PC-3 (cell line): ENCODE results near the genes CELF5 and NFIC.

GRCh38 chr19:2970156-2970458 lies 7.3 kb upstream of the TLE6 start:
- RAMPAGE, long total RNA: no peak

- RAMPAGE, long total RNA: no peak
These were observed 4.9 kb downstream of the TLE5 start for GRCh38 chr19:3057221-3057871.

DNA sequence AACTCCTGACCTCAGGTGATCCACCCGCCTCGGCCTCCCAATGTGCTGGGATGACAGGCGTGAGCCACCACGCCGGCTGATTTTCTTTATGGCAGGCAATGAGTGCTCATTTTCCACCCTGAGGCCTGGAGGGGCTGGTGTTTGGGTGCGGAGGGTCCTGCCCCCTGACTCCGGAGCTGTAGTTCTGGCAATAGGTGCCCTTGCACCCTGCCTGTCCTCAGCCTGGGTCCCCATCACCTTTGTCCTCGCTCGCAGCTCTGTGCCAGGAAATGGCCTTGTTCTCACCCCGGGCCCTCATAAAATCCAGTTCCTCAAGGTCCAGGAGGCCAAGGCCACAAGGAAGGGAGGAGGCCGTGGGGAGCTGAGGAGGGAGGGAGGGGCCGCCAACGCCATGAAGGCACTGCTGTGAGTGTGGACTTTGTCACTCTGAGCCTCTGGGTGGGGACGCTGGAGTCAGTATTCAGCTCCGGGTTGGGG lies 9.3 kb upstream of the GNA11 start:
- RAMPAGE, long total RNA: no peak

GRCh38 chr19:3096464-3096834 lies 2.3 kb downstream of the GNA11 start:
- RAMPAGE, long total RNA: no peak

- RAMPAGE, long total RNA: no peak
These were observed 801 bp downstream of the NCLN start for GRCh38 chr19:3186251-3187210.

DNA sequence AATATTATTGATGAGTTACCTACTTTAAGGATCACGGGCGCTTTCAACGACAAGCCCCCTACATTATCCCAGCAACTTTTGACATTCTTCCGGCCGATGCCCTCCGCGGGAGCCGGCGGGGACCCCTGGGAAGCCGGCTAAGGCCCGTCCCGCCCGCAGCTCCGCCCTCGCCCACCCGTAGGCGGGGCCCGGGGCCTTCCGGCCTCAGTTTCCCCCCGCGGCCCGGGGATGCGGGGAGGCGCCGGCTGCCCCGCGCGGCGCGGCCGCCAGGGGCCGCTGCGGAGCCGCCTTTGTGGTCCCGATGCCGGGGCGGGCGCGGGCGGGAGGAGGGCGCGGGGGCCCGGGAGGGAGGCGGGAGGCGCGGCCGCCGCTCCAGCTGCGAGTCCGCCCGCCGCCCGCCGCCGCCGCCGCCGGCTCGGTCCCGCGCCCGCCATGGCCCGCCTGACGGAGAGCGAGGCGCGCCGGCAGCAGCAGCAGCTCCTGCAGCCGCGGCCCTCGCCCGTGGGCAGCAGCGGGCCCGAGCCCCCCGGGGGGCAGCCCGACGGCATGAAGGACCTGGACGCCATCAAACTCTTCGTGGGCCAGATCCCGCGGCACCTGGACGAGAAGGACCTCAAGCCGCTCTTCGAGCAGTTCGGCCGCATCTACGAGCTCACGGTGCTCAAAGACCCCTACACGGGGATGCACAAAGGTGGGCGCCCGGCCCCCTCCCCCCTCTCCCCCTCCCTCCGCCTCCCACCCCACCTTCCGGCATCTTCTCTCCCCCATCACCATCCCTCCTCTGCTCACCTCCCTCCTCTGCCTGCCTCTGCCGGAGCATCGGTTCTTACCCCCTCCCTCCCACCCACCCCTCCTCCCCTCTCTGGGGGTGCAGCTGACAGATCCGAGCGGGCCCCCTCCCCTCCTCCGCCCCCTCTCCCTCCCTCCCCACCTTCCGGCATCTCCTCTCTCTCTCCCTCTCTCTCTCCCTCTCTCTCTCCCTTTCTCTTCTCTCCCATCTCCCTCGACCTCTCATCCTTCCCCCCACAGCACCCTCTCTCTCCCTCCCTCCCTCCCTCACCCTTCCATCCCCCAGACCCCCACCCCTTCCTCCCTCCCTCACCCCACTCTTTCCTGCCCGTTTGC lies at the start of gene CELF5:
Gene CELF5 (plus strand): TSS at position 354 of the 1,125 bp plus-strand sequence.
- RAMPAGE, long total RNA: no peak

- RAMPAGE, long total RNA: no peak
These were observed 51.3 kb downstream of the CELF5 start for GRCh38 chr19:3275380-3276487.

DNA sequence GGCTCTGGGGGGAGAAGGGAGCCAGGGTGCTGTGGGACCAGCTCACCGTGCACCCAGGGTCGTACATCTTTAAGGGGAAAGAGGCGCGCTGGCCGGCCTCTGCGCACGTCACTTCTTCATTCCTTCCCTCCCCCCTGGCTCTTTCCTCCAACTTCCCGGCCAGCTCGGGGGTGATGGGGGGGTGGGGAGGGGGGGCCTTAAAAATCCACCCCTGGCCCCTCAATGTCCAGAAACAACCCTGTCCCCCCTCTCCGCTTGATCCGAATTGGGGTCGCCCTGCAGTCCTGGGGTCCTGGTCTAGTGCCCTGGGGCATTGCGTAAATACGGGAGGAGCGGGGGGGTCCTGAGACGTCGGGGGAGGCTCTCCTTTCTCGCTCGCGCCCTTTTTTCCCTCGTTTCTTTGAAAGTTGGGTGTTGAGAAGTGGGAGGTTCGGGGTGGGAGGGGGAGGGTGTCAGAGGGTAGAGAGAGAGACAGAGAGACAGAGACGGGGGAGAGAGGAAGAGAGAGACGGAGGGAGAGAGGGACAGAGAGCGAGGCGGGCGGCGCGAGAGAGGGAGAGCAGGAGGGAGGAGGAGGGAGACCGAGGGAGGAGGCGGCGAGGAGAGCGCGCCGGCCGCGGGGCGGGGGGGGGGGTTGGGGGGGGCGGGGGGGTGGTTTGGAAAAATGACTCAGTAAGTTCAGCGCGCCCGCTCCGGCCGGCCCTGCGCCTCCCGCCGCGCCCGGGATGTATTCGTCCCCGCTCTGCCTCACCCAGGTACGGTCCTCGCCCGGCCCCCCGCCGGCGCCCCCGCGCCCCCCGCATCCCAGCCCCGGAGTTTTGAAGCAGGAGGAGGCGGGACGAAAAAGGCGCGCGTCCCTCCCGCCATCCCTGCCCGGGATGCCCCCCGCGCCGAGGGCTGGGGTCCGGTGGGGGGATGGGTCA lies at the start of gene NFIC:
Gene NFIC (plus strand): TSS at position 672 of the 923 bp plus-strand sequence.
- RAMPAGE, long total RNA: no peak

- RAMPAGE, long total RNA: no peak
These were observed 43.0 kb downstream of the NFIC start for GRCh38 chr19:3409056-3410108.

- RAMPAGE, long total RNA: no peak
These were observed 48.6 kb downstream of the SMIM24 start for GRCh38 chr19:3431588-3432230.

DNA sequence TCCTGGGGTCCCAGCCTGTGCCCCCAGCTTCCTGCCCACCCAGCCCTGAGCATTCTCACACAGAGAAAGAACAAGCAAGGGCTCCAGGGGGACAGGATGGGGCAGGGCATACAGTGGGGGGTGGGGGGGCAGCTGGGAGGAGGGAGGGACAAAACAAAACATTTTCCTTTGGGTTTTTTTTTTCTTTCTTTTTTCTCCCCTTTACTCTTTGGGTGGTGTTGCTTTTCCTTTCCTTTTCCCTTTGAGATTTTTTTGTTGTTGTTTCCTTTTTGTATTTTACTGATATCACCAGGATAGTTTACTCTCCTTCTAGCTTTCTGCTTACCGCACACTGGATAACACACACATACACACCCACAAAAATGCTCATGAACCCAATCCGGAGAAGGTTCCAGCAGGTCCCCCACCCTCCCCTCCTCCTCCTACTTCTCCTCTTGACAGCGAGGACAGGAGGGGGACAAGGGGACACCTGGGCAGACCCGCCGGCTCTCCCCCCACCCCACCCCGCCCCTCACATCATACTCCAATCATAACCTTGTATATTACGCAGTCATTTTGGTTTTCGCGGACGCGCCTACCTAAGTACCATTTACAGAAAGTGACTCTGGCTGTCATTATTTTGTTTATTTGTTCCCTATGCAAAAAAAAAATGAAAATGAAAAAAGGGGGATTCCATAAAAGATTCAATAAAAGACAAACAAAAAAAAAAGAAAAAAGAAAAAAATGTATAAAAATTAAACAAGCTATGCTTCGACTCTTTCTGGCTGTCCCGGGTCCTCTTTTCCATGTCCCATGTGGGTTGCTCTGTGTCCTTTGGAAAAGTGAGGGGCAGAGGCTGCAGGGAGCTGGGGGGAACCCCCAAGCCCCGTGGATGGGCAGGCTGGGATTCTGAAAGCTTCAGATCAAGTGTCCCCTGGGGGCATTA lies 11.6 kb downstream of the SMIM24 start:
- RAMPAGE, long total RNA: no peak

GRCh38 chr19:3491065-3491642 lies 7.9 kb upstream of the SMIM44 start:
- RAMPAGE, long total RNA: no peak

- RAMPAGE, long total RNA: no peak
These were observed 3.7 kb upstream of the TEKTIP1 start for GRCh38 chr19:3534800-3536096.

- RAMPAGE, long total RNA: no peak
These were observed 748 bp downstream of the GIPC3 start for GRCh38 chr19:3585844-3586607.

- RAMPAGE, long total RNA: no peak
These were observed 3.0 kb upstream of the TBXA2R start for GRCh38 chr19:3609492-3610353.

DNA sequence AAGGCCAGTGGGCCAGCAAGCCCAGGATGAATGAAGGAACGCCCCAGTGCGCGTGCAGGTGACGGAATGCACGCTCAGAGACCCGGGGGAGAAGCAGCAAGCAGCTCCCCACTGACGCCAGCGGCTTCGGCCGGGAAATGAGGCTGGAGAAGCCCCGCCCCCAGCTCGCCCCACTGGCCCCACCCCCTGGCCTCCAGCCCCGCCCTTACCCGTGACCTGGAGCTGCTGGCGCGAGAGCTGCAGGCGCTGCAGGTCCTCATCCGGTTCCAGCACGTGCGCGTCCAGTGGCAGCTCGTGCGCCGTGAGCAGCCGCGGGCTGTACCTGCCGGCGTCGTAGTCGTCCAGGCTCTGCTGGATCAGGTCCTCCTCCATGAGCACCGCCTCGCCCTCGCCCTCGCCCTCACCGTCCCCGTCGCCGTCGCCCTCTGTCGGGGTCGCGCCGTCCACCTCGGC lies 6.2 kb upstream of the TBXA2R start:
- RAMPAGE, long total RNA: no peak

DNA sequence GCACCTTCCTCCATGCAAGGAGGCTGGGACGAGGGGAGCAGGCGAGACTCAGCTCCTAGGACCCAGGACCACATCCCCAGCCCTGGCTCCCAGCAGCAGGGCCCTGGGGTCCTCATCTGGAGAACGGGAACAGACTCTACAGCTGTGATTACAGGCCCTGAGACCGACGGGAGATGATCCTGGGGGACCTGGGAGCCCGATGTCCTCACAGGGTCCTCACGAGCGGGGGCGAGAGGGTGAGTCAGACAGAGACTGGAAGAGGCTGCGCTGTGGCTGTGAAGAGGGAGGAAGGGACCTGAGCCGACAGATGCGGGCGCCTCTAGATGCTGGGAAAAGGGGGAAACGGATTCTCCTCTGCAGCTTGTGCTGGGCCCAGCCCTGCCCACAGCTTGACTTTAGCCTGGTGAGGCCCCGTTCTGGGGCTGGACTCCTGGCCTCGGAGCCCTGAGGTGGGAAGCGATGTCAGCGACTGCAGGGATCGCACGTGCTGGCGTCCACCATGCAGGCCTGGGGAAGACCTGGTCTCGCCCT lies 32.0 kb downstream of the PIP5K1C start:
- RAMPAGE, long total RNA: no peak

DNA sequence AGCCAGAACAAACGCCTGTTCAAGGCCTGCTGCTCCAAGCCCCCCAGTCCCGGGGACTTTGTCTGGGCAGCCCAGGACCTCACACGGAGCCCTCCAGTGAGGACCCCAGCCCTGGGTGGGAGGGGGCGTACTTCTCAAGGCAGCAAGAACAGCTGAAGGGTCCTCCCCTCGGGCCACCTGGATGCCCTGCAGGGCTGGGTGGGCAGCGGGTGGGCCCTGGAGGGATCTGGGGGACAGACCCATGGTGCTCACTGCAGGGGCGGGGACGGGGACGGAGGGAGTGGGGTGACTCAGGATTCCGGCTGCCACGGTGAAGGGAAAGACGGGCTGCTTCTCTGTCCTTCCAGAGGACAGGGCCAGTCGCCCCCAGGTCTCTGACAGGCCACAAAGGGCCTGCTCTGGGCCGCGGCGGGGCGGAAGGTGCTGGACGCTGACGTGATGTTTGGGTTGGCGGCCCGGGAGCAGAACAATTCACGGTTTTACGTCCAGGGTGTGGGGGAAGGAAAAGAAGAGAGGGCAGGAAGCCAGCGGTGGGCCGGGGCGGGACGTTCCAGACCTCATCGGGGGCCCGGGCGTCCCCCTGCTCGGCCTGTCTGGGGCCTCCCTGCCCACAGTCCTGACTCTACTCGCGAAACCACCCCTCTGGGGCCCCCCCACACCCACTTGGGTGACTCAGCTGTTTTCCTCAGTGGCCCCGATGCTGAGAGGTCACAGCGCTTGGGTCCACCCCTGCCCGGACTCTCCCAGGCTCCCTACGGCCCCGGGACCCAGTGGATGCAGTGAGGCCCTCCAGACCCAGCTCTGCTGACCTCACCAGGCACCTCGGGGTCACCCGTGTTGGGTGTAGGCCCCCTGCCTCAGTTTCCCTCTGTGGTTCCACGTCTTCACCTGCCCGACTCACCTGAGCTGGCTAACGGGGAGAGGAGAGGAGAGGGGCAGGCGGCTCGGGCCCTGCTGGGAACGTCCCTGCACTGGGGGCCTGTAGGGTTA lies 29.4 kb downstream of the PIP5K1C start:
- RAMPAGE, long total RNA: no peak

DNA sequence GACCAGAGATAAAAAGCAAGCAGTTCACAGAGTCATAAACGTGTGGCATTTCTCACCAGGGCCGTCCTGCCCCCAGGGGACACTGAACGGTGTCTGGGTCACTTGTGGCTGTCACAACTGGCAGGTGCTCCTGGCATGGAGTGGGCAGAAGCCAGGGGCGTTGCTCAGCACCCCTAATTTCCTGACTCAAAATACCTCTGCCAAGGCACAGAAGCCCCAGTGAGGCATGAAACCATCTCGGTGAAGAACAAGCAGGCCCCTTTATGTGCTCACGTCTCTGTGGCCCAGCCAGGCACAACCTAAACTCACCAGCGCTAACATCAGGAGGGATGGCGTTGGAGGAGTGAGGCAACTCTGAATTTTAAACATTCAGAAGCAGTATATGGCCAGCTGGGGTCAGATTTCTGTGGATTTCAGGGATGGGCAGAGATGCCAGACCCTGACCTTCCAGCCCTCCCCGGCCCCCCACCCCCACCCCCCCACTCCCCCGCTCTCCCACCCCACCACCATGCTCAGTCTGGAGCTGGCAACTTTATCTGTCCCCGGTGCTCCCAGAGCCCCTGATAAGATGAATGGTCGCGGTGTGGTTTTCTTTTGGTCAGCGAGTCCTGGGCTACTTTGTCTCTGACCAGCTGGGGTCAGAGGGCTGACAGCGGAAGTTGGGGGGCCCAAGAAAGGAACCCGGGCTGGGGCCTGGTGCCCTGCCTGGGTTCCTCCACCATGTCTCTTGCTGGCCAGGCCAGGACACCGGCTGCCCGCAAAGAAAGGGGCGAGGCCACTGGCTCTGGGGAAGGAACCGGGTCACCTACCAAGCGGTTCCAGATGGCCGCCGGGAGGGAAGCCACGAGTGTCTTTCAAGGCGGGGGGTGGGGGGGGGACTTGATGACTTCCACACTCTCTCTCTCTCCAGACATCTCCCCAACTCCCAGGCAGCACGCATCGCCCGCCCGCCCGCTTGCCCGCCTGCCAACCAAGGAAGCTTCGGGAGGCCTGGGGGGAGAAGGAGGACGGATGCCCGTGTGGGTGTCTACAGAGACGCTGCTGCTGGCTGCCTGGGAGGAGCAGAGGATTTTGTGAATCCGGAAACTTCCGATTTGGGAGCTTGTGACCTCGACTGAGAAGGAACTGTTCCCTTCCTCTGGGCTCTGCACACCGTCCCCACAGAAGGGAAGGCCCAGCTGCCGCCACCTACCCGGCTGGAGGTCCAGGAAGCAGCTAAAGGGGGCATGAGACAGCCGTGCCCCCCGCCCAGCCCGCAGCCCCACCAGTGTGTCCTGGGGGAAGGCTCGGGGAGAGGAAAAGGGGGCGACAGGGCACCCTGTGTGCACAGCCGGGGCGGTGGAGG lies 1.3 kb downstream of the PIP5K1C start:
- RAMPAGE, long total RNA: no peak

- RAMPAGE, long total RNA: no peak
These were observed 1.3 kb downstream of the DAPK3 start for GRCh38 chr19:3969357-3970245.